ENCODE measurements around a stretch of chr16.

DNA sequence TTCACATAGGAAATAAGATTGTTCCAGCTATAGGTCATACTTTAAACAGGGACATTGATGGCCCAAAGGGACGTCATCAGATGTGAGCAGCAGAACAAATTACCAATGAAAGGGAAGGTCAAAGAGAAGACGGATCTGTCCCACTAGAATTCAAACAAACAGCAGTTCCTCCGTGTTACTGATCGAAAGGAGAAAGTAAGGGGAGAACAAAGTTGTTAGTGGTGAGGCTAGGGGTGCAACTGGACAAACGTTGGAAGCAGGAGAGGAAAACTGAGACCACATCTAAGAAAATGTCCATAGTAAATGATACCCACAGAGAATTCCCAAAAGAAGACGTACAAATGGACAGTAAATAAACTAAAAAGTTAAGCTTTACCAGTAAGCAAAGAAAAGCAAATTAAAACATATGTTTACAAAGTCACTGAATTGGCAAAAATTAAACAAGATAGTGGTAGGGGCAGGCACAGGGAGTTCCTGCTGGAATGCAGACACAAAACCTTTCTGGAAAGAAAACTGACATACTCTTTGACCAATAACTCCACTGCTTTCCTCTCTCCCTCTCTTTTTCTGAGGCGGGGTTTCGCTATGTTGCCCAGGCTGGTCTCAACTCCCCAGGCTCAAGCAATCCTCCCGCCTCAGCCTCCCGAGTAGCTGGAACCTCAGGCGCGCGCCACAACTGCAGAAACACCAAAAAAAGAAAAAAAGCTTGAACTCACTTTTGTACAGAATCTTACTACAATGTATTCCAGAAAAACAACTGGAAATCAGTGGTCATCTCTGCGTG, 777 bp downstream of the TXNL4B start:
- PRO-cap, result no peak

GRCh38 chr16:72126741-72126965, 33.0 kb downstream of the DHX38 start:
- PRO-cap, result no peak

- PRO-cap, result no peak
Observed at GRCh38 chr16:72850590-72850879, 197.4 kb downstream of the ZFHX3 start.

DNA sequence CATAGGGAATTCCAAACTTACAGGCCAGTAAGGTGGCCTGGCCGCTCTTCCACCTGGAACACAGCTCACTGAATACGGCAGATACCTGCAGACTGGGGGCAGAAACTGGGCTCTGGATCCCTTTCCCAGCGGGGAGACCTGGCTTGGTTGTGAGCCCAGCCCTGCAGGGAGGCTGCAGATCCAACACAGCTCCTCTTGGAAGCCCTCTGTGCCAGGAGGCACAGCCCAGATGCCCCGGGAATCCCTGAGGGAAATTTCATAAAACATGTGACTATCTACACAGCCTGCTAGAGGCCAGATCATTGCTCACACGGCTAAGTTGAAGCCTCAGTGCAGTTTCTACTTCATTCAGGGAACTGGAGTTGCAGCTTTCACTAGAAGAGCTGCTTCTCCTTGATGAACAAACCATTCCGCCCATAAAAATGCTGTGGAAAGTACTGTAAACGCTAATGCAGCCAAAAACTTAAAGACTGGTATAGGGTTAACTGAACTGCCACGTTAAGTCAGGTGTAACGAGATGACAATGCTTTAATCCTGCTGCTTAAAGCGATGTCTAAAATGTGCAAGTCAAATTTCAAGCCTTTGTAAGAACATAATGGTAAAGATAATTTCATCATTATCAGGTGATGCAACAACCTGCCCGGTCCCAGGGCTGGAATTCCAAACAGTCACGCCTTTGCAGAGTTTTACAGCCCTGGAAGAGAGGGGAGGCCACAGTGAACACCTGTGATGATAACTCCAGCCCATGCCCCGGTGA, 172.6 kb downstream of the ZFHX3 start:
- PRO-cap, result no peak

DNA sequence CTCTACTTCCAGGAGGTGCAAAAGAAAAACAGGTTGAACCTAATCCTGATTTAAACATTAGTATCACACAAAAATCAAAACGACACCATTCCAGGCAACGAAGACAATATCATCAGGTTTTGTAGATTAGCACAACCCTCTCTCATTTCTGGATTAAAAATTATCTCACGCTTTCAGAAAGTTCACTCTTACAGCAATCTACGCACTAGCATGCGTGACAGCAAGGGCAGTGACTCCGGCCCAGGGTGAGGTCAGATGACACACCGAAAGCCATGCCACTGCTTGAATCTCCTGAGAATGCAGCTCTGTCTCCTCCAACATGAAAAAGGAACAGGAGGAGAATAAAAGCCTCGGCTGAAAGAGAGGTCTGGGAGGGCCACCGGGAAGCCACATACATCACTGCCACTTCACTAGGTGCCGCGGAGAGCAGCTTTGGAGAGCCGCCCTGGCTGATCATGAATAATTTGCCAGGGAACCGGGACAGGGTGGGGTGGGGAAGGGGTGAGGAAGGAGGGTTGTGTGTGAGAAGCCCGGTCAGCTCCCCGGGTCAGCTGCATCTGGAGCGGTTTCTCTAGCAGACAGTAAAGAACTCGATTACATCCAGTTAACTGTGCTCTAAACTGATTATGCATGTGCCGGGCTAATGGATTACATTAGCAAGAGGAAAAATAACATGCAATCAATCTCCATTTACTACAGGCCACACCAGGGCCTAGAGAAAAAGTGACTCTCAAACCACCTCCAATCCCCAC, 100.5 kb downstream of the ZFHX3 start:
- PRO-cap, result no peak

DNA sequence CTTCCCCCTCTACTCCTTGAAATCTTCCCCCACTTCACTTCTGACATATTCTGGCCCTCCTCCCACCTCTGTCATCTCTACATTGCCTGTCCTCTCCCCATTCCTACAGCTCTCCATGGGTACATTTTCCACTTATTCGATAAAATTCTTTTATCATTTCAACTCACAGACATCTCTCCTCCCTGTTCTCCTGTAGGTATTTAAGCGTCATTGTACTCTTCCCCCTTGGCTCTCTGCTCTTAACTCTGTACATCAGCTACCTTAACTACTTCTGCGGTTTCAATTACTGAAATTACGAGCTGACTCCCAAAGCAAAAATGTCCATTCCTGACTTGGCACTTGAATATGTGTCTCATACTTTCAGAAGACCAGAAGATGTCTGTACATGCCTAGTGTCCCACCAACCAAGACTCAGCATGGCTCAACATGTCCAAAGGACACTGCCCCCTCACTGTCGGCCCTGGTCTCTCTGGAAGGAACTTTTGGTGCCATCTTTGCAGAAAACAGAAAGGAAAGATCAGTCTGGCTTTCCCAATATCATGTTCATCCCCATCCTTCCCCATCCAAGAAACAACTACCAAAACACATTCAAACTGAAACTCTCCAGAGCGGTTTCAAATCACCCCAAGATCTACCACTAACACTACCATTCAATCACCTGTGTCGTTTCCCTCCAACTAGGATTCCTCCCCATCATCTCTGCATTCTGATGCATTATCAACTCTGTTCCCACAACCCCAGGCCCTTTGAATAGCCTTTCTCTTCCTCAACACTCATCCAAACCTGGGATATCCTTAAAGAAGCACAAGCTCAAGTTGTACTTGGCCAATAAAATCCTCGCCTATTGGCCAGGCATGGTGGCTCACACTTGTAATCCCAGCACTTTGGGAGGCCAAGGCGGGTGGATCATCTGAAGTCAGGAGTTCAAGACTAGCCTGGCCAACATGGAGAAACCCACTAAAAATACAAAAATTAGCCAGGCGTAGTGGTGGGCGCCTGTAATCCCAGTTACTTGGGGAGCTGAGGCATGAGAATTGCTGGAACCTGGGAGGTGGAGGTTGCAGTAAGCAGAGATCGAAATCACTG, 74.8 kb downstream of the ZFHX3 start:
- PRO-cap, result no peak

DNA sequence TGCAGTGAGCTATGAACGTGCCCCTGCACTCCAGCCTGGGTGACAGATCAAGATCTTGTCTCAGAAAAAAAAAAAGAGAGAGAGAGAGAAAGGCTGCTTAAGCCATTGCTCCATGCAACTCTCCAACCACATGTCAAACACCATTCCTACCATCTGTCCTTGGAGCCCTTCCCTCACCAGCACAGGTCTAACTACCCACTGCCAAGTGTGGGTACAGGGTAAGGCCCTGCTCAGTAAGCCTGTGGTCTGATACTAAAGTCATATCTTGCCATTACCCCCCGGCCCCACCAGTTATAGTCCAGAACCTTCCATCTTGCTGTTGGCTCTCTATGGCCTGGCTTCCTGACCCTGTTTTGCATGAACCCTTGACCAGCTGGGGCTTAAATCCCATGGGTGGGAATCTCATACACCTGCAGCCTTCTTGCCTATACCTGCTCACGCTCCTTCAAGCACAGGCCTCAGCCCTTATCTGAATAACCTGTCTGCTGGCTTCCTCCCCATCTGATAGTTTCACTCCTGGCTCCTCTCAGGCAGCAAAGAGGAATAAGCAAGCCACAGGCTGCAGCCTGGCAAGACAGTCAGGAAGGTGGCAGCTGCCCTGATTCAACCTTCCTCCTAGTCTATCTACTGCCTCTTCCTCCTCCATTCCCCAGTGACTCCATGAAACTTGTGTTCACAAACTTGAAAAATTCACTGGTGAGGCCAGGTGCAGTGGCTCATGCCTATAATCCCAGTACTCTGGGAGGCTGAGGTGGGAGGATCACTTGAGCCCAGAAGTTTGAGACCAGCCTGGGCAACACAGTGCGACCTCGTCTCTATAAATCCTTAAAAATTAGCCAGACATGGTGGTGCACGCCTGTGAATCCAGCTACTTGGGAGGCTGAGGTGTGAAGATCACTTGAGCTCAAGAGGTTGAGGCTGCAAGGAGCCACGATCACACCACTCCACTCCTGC, 64.0 kb downstream of the ZFHX3 start:
- PRO-cap, result no peak

DNA sequence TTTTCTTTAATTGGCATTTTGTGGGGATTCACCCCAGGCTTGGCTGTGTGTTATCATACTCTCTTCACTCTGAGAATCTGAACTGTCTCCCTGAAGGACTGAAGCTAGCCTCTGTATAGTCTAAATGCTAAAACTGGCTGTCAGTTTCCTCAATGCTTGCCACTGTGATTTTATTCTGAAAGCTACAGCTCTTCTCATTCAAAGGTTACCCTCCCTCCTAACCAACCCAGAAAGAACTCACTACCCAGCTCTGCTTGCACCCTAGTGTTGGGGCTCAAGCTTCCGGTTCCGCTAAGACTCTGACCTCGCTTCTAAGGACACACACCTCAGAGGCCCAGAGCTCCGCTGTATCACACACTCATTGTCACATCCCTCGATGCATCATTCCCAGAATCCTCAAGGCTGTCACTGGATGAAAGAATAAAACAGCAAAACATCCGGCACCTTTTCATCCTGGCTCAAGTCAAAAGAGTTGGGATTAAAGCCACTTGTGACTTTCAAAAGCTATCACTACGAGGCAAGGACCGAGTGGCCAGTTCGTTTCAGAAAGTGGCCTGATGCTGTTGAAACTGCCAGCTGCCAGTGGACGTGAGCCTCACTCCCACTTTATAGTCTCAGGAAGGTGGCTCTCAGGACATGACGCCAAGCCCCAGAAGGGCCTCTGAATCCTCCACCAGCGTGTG, 29.1 kb downstream of the ZFHX3 start:
- PRO-cap, result no peak

- PRO-cap, result no peak
Observed at GRCh38 chr16:73027577-73028011, 20.3 kb downstream of the ZFHX3 start.

DNA sequence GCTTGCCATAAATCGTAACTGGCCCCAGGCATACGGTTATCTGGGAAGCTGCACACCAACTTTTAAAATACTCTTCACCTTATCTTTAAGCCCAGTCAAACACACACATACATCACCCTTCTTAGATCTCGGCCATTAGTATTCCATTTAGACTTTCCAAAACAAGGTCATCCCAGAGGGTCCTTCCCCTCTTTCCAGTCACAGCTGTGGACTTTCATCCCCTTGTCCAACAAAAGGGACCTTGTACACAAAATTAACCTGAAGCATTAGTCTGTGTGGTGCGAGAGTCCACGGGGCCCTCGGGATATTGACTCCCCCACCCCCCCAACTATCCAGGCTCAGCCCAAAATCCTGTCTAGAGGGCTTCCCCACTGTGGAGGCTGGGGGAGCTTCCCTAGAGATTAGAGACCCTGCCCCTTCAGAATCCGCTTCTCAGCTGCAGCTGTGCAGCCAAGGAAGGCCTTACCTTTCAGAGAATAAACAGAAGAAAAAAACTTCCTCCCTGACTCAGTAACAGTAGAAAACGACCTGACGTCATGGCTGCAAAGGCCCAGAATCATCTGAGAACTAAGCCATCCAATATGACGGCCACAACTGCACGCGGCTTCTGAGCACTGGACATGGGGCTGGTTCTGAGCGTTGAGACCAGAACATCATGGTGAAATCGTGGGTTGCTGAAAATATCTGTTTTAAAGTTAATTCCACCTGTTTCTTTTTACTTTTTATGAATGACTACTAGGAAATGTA, 9.8 kb downstream of the ZFHX3 start:
- PRO-cap, result no peak

DNA sequence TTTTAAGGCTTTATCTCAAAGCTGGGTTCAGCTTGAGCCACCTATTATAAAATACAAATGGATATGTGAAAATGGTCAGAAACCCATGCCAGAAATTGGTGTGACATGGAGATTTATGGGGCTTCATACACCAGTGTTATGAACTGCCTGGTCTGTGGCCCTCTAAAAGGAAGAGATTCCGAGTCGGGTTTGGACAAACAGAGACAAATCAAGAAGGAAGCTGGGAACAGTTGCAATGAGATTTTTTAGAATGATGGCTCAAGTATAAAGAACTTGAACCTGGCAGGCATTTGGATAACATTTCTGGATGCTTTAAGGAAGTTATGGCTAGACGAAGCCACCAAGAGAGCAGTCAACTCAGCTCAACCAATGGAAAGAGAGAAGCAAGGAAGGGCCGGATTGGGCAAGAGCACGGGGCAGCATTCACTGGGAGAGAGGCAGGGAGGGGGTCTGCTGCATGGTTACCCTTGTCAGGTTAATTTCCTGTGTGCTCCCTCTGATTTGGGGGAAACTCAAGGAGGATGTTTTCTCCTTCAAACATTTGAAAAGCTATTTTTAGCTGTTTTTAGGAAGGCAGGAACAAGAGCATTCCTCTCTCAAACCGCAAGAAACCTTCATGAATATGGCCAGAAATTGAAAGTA, 118.3 kb upstream of the ZFHX3 start:
- PRO-cap, result no peak

GRCh38 chr16:74291628-74292341, 4.8 kb upstream of the PSMD7 start:
- PRO-cap, result no peak

- PRO-cap, result no peak
Observed at GRCh38 chr16:74302667-74303407, 6.2 kb downstream of the PSMD7 start.

DNA sequence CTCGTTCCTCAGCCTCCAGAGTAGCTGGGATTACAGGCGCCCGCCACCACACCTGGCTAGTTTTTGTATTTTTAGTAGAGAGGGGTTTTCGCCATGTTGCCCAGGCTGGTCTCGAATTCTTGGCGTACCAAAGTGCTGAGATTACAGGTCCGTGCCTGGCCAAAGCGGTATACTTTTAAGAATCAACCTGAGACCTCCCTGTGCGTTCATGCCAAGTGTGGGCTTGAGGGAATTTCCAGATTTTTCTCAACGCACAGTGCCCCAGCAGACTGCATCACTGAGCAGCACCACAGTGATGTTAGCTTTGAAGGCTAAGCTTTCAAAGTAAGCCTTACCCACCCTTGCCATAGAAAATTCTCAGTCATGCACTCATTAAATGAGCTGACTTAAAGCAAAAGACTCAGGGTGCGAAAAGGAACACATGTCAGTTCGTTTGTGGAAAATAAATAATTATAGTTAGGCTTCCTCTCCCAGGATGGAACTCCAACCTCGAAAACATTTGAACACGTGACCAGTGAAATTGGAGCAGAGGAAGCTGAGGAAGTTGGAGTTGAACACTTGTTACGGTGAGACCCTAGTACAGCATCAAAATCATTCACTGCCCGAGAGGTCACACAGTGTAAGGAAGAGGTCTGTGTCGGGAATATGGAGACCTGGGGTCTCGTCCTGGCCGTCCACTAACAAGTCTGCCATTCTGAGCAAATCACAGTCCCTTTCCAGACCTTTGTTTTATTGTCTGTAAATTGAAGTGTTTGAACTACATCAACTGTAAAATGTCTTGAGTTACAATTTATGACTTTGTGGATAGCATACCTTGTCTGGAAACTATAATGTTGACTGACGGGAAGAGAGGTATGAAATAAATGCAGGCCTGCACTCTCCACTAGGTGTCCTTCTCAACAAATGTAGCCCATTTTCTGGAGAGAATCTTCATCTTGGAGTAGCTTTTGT, 7.5 kb downstream of the PSMD7 start:
- PRO-cap, result no peak

DNA sequence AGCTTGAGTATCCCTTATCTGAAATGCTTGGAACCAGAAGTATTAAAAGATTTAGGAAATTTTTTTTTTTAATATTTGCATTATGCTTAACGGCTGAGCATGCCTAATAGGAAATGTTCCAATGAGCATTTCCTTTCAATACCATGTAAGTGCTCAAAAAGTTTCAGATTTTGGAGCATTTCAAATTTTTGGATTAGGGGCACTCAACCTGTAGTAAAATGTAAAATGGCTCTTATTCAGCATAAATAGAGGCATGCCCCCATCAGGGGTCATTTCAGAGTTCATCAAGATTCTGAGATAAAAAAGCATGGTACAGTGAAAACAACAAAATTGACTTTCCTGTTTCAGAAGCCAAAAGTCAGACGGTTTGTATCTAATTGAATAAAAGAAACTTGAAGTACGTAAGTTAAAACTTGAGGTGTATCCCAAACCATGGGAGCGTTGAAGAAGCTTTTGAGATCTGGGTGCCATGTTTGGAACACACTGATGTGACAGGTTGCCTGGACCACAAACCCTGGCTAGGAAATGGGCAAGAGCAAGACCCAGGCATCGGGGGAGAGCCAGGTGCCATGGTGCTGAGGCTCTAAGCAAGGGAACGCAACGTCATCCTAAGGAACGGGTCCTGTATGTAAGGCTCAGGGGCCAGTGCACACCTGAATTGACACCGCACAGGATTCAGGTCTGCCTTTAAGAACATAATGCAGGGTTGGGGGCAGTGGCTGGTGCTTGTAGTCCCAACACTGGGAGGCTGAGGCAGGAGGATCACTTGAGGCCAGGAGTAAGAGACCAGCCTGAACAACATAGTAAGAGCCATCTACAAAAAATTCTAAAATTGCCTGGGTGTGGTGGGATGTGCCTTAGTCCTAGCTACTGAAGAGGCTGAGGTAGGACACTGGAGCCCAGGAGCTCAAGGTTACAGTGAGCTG, 10.6 kb downstream of the PSMD7 start:
- PRO-cap, result no peak

DNA sequence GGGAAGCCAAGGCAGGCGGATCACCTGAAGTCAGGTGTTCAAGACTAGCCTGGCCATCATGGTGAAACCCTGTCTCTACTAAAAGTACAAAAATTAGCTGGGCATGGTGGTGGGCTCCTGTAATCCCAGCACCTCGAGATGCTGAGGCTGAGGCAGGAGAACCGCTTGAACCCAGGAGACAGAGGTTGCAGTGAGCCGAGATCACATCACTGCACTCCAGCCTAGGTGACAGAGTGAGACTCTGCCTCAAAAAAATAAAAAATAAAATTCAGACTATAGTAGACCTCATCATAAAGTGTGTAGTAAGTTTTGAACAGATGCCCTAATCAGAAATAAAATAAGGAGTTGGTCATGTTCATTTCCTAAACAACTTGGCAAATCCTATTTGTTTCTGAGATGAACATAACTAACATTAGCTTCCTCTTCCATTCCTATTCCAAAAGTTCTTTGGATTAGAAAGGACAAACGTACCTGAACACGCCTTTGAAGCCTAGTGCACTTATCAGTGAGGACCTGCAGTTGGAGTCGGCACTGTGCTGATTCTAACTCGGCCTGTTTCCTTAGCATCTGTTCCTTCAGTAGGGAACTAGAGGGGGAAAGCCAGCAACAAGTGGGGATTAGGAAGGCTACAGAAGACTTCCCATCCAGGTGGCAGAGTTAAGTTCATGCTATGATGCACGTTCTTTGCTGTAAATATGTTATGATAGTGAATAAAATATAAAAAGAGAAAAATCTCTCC, 29.1 kb downstream of the RFWD3 start:
- PRO-cap, result no peak

- PRO-cap, result no peak
Observed at GRCh38 chr16:74736645-74737219, 36.1 kb upstream of the MLKL start.

GRCh38 chr16:74760202-74760917, 14.3 kb downstream of the FA2H start:
- PRO-cap, result no peak

- PRO-cap, result no peak
Observed at GRCh38 chr16:75002475-75003062, 3.7 kb downstream of the ZNRF1 start.

DNA sequence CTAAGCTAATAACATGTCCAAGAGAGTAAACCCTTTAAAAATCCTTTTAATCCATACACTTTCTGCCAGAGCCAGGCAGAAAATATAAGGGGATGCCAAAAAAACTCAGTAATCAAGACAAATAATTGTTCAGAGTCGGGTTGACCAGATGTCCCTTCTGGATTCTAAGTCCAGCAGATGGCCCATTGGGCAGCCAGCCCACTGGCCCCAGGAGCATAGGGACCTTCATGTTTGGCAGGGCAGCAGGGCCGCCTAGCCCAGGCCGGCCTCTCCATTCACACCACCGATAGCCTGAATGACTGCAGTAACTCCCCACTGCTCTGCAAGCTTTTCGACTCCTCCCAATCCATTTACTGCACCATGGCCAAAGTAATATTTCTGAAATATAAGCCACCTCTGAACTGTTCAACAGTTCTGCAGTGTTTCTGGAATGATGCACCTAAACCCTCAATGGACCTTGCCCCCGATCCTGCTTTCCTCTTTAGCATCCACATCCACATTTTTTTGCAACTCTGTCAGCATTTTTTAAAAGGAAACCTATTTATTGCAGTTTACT, 46.5 kb downstream of the LDHD start:
- PRO-cap, result no peak

Data from pulmonary lymph node (tissue), 1 donor.